Fibroblast of villous mesenchyme (primary cell): ENCODE measurements around a stretch of chr3.

GRCh38 chr3:12993639-12994598, 79.3 kb downstream of the IQSEC1 start:
- CAGE, long polyA plus RNA = no peak

- CAGE, long polyA plus RNA = no peak
Measured at GRCh38 chr3:13007296-13007513, 66.0 kb downstream of the IQSEC1 start.

- CAGE, long polyA plus RNA = no peak
Measured at GRCh38 chr3:13015151-13015837, 57.9 kb downstream of the IQSEC1 start.

DNA sequence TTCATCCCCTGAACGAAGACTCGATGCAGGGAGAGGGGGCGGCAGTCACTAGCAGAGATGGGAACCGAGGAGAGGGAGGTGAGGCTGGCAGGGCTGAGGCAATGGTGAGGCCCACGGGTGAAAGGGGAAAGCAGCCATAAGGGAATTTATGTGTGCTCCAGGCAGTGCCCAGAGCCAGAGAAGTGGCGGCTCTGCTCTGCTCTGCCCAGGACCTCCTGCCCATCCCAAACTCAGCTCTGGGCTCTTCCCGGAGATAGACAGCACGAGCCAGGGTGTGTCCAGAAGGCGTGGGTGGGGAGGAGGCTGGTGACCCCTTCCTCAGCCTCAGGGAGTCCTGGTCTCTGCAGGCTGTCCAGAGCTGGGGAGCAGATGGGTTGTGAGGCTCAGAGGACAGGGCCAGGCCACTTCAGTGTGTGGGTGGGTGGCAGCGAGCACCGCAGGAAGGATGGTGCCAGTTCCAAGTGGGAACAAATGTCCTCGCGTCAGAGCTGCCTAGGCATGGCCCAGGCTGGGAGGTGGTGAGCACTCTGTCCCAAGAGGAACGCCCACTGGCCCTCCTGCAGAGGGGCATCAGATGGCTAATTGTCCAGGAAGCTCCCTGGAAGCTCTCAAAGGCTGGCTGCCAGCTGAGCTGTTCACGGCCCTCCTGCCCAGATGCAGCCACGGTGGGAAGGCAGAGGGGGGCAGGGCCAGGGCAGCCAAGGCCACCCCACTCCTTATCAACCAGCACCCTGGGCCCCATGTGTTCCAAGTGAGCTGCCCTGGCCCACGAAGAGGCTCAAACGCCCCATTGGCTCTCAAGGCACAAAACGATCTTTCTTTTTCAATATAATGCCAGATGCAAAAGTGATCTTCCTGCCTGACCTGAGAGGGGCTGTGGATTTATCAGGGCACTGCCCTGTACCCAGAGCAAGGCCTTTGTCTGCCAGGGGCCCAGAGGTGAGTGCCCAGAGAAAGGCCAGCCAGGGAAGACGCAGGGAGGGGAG, 55.3 kb downstream of the IQSEC1 start:
- CAGE, long polyA plus RNA = no peak

DNA sequence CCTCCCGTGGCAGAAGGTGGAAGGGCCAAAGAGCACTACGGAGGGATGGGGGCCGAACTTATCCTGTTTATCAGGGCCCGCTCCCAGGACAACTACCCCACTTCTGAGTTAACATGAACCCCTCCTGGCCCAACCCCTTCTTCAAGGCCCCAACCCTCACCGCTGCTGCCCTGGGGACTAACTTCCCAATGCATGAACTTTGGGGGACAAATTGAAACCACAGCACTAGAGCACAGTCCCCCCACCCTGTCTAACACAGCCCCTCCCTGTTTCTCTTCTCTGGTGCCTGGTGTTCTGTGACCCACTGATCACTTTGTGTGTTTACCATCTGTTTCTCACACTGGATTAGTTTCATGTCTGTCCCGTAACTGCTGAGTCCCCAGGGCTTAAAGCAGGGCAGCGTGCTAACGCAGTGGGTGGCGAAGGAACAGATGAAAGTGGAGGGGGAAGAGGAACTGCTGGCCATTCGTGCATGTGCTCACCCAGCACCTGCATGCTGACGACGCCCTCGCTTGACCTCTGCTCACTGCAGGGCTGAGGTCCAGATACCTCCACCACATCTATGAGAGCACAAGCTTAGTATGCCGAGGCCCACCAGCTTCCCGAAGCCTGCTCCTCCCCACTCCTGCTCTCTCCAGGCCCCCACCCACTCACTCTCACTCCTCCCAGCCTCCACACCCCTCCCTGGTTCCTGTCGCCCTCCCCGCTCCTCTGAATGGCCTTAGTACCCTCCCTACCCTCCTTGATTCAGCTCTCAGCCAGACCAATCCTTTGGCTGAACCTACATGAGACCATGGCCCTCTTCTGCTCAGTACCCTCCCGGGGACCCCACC, 14.8 kb upstream of the IQSEC1 start:
- CAGE, long polyA plus RNA = no peak

GRCh38 chr3:13111984-13112785, 39.0 kb upstream of the IQSEC1 start:
- CAGE, long polyA plus RNA = no peak

DNA sequence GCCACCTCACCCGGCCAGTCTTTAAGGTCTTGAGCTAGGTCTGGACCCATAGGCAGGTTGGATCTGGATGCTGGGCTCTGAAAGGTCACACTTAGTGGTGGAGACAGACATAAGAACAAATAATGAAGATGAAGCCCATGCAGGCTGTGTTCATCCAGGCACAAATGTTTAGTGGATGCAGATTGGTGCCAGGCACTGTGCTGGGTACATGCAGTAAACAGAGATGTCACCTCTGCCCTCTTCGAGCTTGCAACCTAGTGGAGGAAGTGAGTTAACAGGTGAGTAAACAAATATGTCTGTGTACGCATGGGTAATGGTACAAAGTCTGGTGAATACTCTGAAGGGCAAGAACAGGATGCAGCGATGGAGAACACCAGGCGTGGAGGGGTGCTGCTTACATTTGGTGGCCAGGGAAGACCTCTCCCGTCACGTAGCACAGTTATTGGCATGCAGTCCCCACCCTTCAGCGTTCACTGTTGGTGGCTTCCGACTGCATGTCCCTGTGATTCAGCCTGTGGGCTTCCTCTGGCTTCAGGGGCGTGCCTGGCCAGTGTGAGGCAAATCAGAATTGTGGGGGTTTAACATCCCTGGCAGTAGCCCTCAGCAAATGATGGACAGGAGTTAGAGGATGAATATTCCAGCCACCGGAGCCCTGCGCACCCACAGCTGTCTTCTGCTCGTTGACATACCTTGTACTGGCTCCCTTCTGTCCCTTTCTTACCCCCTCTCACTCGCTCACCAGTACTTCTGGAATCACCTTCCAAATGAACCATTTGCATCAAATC, 9.2 kb upstream of the HDAC11 start:
- CAGE, long polyA plus RNA = no peak

- CAGE, long polyA plus RNA = no peak
Measured at GRCh38 chr3:13621651-13622210, 72.8 kb downstream of the FBLN2 start.

- CAGE, long polyA plus RNA = no peak
Measured at GRCh38 chr3:13639490-13640014, 90.6 kb downstream of the FBLN2 start.

DNA sequence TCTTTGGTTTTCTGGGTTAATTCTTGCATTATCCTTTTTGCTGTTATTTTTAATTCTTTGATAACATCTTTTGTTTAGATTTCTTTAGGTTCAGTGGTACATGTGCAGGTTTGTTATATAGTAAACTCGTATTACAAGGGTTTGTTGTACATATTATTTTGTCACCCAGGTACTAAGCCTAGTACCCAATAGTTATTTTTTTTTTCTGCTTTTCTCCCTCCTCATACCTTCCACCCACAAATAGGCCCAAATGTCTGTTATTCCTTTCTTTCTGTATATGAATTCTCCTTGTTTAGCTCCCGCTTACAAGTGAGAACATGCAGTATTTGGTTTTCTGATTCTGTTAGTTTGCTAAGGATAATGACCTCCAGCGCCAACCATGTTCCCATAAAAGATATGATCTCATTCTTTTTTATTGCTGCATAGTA, 104.1 kb downstream of the CHCHD4 start:
- CAGE, long polyA plus RNA = no peak

DNA sequence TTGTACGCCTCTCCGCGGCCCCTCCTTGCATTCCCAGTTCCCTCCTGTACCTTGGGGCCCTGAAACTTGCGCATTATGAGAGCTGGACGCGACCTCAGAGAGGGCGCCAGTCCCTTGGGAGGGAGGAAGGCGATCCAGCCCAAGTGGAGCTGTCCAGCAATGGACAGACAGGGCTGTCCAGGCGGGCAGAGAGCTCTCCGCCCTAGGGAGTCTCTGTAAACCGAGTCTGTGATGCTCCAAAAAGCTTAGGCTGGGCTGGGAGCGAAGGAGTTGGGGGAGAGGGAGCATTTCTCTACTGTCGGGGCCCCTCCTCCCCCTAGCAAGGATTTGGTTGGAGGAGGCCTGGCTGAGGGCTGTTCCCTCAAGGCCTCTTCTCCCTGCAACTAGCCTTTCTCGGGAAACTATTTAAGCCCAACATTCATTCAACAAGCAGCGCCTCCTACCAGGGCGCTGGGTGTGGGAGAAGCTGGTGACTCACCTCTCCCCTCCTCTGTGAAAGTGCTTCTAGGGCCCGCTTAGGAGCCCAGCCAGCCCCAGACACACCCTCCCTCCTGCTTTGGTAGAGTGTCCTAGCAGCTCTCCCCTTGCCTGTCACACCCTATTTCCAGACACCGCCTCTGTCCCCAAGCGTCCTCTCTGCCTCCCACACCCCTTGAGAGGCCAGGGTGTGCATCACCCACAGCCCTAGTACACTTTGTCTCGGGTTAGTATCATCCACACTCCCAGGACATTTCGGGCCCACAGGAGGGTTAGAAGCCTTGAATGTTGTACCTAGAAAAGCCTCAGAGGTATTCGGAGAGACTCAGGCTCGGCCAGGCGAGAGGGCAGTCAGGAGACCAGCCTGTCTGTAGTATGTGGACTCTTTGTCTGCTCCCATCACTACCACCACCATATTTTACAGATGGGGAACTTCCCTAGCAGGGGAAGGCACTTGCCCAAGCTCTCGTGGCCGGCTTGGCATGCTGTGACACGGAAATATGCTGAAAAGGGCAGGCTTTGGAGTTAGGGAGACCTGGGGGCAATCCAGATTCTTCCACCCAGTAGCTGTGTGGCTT, 958 bp downstream of the TMEM43 start:
- CAGE, long polyA plus RNA = no peak

DNA sequence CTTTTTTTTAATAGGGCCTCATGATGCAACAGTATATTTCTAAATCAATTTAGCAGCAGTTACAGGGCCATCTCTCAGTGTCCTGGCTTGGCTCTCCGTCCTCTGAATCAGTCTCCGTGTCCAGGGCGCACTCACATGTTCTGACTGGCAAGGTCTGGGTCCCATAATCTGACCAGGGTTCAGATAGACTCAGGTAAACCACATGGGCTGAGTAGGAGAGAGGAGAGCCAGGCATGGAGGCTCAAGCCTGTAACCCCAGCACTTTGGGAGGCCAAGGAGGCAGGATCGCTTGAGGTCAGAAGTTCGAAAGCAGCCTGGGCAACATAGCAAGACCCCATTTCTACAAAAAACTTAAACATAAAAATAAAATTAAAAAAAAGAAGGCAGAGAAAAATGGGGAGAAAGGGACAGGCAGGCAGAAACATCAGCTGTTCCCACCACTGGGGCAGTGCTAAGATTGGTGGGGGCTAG, 5.3 kb downstream of the TMEM43 start:
- CAGE, long polyA plus RNA = no peak

- CAGE, long polyA plus RNA = no peak
Measured at GRCh38 chr3:14175228-14176068, 3.0 kb downstream of the XPC start.

- CAGE, long polyA plus RNA = no peak
Measured at GRCh38 chr3:14215983-14217271, 37.8 kb downstream of the LSM3 start.

DNA sequence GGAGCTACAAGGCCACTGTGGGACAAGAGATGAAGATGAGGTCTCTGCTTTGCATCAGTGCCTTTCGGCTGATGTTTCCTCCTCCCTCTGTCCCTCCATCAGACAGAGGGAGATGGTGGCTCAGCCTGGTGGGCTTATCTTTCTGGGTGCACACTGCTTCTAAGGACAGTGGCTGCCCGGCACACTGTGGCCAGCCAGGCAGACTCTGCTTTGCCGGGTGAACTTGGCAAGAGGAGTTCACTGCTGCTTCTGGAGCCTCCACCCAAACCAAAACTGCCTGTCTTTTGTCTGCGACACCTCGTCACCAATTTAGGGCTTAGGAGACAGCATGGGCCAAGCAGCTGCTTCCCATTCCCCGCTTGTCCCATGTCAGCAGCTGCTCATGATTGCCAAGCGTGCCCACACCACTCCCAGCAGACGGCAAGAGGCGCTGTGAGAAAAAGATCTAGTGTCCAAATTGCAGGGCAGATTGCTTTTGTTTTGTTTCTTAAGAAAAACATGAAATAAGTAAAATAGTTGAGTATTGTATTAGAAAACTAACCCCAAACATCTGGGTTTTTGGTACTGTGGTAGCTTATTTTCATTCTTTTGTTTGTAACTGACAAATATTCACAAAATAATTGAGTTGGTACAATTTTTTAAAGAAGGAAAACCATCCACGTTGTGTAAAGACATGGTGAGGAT, 57.3 kb downstream of the LSM3 start:
- CAGE, long polyA plus RNA = no peak

DNA sequence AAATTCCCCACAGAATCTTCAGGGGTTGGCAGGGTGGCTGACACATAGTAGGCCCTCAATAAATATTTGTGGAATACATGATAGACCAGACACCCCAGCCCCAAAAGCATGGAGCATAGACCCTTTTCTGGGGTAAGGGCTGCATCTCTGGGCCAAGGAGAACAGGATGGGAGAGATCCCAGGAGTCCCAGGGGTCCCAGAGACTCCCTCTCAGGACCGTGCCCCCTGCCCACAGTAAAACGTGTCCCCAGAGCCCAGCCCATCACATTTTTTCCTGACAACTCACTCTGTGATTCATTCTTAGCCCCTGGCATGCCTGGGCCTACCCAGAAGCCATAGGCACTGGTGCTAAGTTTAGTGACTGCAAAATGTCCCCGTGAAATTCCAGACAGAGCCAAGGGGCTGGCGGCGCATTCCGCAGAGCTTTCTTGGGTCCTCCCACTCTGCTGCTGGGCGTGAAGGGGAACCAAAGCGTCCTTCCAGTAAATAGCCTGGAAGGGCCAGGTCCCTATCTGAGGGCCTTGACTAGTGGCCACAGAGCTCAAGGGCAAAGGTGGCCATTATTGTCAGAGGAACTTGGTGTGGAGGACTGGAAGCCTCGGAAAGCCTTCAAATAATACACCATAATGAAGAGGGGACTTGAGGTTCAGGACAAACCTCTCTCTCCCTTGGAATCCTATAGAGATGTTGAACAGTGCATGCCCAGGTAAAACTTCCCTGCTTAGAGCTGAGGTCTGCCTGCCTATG, 77.8 kb upstream of the SLC6A6 start:
- CAGE, long polyA plus RNA = no peak

GRCh38 chr3:14369539-14370412, 32.6 kb upstream of the SLC6A6 start:
- CAGE, long polyA plus RNA = no peak

GRCh38 chr3:14389078-14389784, 13.2 kb upstream of the SLC6A6 start:
- CAGE, long polyA plus RNA = no peak

- CAGE, long polyA plus RNA = no peak
Measured at GRCh38 chr3:14405163-14405643, 2.8 kb downstream of the SLC6A6 start.

DNA sequence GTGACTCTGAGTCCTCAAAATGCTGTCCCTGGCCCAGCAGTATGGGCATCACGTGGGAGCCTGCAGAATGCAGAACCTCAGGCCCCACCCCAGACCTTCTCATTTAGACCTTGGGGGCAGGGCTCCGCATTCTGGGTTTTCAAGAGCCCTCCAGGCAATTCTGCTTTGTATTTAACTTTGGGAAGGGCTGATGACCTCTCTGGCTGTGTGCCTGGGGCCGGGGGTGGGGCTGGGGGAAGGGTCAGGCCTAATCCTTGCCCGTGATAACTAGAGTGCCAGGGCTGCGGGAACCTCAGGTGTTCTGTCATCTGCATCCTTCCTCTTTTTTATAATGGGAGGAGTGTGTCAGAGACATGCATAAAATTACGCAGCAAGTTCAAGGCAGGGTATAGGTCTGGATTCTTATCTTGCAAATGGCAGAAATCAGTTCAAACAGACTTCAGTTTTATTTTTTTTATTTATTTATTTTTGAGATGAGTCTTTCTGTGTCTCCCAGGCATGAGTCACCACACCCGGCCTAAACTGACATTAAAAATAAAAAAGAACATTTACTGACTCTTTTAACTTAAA, 11.2 kb downstream of the SLC6A6 start:
- CAGE, long polyA plus RNA = no peak